ENCODE measurements around a stretch of chr10.

GRCh38 chr10:8053518-8054521 is 668 bp upstream of the GATA3 start:
- PRO-cap = bidirectional peak, plus-strand start at chr10:8053645, minus-strand start at chr10:8053476; bidirectional peak, plus-strand start at chr10:8054688, minus-strand start at chr10:8054365
- RAMPAGE, long total RNA, 4 experiments = start-site peak on the plus strand in 4 of 4 experiments, at chr10:8053624-8053657 at its widest, 39 to 241 reads per replicate

GRCh38 chr10:8062780-8063517 is 8.5 kb downstream of the GATA3 start:
- PRO-cap = no peak
- RAMPAGE, long total RNA, 4 experiments = no peak in any of the 4 experiments

DNA sequence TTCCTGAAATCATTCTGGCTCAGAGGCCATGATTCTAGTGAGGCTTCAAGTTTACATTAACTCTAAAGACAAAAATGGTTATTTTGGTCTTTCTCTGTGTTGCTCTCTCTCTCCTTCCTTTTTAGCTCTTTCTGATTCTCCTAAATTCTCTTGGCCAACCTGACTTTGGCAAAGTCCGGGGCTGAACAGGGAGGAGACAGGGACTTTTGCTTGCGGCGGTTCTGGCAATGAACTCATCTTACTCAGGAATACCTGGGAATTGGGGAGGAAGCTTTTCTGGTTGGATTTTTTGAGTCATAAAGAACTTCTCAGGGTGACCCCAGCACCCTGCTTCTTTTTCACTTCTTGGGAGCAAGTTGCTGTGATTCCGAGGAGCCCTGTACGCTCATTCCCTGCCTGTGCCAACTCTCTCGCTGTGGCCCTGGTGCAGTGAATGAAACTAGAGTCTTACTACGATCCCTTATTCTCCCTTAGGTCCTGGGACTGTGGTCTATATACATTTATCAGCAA is 16.0 kb downstream of the GATA3 start:
- PRO-cap = no peak
- RAMPAGE, long total RNA, 4 experiments = no peak in any of the 4 experiments

DNA sequence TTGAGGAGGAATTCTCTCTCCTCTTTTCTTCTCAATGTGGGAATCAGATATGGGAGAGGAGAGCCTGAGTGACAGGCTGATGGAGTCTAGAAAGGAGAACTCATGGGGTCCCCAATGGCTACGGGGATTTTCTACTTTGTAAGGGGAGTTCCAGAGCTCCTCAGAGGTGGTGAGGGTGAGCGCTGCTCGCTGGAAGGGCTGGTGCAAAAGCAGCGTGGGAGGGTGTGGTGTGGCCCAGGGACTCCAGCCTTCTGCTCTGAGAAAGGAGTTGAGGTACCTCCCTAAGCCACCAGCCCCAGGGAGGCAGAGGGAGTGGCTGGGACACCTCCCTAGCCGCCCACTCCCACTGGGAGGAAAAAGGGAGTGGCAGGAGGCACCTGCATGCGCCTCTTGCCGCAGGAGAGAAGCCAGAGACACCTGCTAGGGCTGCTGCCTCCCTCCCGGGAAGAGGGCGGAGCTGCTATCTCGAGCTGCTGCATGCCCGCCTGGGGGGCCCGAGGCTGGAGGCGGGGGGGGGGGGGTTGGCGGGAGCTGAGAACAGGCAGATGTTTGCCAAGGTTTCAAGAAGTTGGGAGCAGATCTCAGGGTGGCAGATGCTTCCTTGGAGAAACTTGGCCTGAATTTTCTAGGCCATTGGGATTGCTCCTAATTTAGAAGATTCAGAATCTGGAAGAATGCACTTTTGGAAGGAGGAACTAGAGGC is 48.6 kb downstream of the GATA3 start:
- PRO-cap = unidirectional peak, minus-strand start at position 253 of the sequence
- RAMPAGE, long total RNA, 4 experiments = no peak in any of the 4 experiments

DNA sequence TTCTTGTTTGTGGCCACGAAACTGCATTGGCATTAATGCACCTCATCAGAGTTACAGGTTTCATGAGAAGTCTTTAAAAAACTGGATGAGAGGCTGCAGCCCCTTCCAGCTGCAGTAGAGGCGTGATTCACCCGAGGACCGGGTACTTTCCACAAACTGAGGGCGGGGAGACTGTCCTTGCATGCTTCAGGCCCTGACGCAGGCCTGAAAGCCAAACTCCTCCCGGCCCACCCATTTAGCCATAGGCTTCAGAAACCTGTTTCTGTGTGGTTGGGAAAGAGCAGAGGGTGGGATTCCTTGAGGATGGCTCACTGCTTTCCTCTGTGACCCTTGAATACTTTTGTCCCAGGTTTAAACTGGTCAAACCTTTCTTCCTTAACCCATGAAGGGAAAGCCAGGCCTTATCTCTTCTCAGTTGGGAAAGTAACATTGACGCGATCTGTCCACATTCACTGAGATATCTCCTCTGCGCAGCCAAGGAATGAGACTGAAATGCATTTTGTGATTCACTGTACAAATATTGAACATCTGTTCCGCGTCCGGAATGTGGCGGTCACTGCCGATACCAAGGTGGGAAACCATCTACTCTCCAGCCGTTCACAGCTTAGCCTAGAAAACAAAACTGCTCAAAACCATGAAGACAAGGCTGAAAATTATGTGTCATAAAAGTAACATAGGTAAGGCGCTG is 311.7 kb downstream of the GATA3 start:
- PRO-cap = no peak
- RAMPAGE, long total RNA, 4 experiments = no peak in any of the 4 experiments

DNA sequence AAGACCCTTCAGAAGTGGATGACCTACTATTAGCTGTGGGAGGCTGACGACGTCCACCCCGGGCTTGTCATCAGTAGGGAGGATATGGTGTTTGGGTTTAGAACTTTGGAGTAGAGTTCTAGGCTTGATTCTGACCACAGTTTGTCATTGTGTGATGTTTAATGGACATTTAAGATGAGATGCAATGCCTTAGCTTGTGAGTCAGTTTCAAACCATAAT is 362.0 kb downstream of the GATA3 start:
- PRO-cap = no peak
- RAMPAGE, long total RNA, 4 experiments = no peak in any of the 4 experiments

DNA sequence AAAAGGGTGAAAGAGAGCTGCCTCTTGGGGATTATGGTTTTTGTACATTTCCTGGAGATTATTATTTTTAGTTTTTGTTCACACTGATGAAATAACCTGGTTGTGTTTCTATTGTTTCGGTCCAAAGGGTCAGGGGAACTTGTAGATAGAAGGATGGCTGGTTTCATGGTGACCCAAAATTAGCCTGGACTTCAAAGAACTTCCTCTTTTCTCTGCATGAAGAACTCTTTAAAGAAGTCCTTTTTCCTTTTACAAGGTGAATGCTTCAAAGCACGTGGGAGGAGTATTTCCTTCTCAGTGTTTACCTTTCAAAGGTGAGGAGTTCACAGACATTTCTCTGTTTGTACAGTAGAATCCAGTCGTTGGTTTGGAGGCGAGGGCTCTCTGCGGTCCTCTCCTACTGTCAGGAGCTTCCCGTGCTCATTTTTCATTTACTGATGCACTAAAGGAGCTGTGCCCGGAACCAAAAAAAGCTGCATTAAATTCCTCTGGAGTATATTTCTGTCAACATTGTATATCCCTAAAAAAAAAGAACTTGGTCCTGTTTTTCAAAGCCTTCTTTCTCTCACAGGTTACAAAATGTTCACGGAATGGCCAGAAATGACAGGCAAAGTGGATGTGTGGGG is 561.7 kb downstream of the GATA3 start:
- PRO-cap = no peak
- RAMPAGE, long total RNA, 4 experiments = no peak in any of the 4 experiments

DNA sequence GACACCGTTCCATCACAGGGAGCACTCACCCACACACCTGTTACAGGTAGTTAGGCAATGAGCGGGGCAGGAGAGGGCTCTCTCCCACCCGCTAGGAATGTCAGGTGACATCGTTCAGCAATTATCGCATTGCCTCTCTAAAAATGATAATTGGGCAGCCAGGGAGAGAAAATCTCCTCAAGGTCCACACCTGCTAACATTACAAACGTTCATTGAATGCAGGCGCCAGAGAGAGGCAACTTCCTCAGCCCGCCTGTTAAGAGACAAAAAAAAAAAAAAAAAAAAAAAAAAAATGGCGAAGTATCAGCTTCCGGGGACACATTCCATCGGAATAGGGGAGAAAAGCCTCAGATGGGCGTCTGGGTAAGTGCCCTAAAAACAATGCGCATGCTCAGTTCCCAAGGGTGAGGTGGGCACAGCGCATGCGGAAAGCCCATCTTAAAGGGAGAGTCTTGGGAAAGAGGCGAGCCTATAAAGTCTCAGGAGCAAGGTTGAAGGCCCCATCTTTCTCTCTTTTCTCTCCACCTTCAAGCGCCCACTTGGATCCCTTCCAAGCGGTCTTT is 1139.8 kb upstream of the CELF2 start:
- PRO-cap = no peak
- RAMPAGE, long total RNA, 4 experiments = no peak in any of the 4 experiments

DNA sequence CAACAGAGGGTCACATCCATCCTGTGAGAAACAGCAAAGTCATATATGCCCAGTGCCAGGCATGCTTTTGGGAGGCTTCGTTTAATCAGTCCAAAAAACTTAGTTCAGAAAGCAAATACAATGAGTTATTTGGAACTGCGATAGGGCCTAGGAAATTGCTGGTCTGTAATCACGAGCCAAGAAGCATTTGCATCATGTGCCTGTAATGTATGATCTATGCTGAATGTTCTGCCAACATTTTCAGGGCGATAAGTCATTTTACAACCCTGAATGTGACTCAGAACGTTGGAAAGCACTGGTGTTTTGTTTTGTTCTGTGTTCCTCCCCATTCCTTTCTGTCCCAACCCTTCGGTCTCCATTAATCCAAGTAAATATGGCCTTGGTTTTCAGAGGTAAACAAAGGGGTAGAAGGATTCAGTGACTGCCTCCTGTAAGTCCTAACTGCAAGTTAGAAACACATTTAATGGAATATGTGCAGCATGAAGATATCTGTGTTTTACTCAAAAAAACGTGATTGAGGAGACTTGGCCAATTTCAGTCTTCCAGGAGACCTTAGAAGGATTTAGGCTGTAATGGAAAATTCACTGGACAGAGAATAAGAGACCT is 411.8 kb upstream of the CELF2 start:
- PRO-cap = no peak
- RAMPAGE, long total RNA, 4 experiments = no peak in any of the 4 experiments

GRCh38 chr10:11046904-11047103 is 29.1 kb downstream of the CELF2 start:
- PRO-cap = no peak
- RAMPAGE, long total RNA, 4 experiments = no peak in any of the 4 experiments

GRCh38 chr10:11062192-11062843 is 44.6 kb downstream of the CELF2 start:
- PRO-cap = no peak
- RAMPAGE, long total RNA, 4 experiments = start-site peak on the plus strand in 1 of 4 experiments, at chr10:11062476-11062569 at its widest, 6 reads per replicate

GRCh38 chr10:11172264-11173379 is 154.9 kb downstream of the CELF2 start:
- PRO-cap = no peak
- RAMPAGE, long total RNA, 4 experiments = no peak in any of the 4 experiments

- PRO-cap = no peak
- RAMPAGE, long total RNA, 4 experiments = no peak in any of the 4 experiments
These were observed 160.2 kb downstream of the CELF2 start for GRCh38 chr10:11177689-11178436.

GRCh38 chr10:11191281-11191711 is 173.6 kb downstream of the CELF2 start:
- PRO-cap = no peak
- RAMPAGE, long total RNA, 4 experiments = no peak in any of the 4 experiments

- PRO-cap = no peak
- RAMPAGE, long total RNA, 4 experiments = no peak in any of the 4 experiments
These were observed 174.0 kb downstream of the CELF2 start for GRCh38 chr10:11191712-11192080.

- PRO-cap = no peak
- RAMPAGE, long total RNA, 4 experiments = no peak in any of the 4 experiments
These were observed 191.7 kb downstream of the CELF2 start for GRCh38 chr10:11208917-11210217.

GRCh38 chr10:11218467-11218962 is 200.8 kb downstream of the CELF2 start:
- PRO-cap = no peak
- RAMPAGE, long total RNA, 4 experiments = no peak in any of the 4 experiments

- PRO-cap = no peak
- RAMPAGE, long total RNA, 4 experiments = no peak in any of the 4 experiments
These were observed 205.6 kb downstream of the CELF2 start for GRCh38 chr10:11223011-11223996.

DNA sequence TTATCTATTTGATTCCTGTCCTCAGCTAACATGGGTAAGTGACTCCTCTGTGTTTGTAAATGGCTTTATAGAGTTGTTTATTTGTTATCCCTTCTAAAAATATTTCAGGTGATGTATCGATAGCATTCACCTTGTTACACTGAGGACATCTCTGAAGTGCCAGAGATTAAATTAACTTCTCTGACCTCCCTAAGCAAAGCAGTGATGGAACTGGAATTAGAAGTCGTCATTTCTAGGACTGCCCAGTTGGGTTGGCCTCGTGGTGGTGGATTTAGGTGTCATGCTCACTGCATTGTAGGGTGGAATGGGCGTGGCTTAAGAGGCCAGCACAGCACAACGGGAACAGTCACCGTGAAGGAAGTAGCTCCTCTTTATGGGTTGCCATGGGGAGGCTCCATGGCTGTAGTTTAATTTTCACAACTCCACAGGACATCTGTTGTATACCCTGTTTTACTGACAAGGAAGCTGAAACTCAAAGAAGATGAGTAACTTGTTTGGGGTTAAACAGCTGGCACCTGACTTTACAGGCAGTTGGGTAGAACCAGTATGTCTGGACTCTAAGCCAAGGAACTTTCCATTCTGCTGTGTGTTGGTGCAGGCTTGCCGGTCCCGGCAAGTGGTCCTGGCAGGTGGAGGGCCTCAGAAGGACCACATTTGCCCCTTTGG is 208.2 kb downstream of the CELF2 start:
- PRO-cap = no peak
- RAMPAGE, long total RNA, 4 experiments = no peak in any of the 4 experiments

DNA sequence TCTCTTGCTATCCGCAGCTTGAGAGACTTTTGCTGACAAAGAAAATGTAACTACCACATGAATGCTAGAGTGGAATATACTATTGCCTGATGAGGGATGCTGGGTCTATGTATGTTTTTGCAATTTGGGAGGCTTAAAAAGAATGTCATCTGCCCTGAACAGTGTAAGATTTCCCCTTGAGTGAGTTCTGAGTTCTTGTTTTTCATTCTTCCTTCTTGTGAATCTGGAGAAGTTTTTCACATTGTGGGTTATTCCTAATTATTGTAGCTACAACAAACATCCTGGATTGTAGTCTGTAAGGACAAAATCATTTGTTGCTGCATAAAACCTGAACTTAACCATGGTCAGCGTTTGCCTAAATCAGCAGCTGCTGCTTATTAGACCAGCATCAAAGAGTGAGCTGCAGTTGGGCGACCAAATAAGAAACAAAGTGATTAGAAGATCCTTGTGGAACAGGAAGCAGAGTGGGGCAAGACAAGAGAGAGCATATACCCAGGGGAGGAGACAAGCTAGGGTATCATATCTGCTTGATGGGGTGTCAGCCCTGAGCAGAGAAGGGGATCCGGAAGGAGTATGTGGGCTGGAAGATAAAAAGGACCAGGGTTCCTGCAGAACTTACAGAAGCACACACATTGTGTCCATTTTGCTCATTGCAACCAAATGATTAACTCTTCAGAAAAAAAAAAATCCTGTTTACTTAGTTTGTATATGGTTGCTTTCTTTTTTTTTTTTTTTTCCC is 213.5 kb downstream of the CELF2 start:
- PRO-cap = no peak
- RAMPAGE, long total RNA, 4 experiments = no peak in any of the 4 experiments

All from suprapubic skin (tissue), 4 donors.